BJ (cell line): ENCODE data around the gene TARS1.

- CAGE, long polyA plus RNA = no peak
- RRBS = no CpG with 5 or more reads among the region's 7 CpGs
Measured at GRCh38 chr5:32225317-32225852, 51.3 kb upstream of the GOLPH3 start.

- CAGE, long polyA plus RNA = no peak
- RRBS = no CpG with 5 or more reads among the region's 14 CpGs
Measured at GRCh38 chr5:32233421-32234642, 59.7 kb upstream of the GOLPH3 start.

DNA sequence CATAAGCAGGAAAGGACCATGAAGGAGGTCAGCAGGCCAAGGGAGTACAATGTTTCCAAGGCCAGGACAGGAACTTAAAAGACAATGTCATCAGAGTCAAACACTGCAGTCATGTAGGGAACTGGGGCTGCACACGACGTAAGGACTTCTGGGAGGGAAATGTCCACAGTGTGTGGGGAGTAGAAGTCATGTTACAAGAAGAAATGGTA lies 61.5 kb downstream of the MTMR12 start:
- CAGE, long polyA plus RNA = no peak
- RRBS = no CpG with 5 or more reads among the region's 2 CpGs

DNA sequence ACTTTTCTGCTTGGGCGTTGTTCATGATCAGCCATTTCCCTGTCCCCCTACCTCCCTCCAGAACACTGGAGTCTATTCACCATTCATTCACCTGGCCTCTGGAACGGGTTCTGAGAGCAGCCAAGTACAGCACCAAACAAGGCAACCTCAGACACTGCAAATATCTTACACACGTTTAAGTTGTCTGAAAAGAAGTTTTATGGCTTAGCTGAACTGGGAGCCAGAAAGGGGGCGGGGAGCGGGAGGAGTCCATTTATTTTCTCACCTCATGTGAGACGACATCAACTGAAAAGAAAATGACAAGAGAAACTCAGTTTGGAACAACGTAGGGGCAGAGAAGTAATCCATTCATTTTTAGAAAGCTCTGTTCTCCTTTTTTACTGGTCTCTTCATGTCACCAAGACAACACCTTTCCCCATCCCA lies 18.9 kb upstream of the MTMR12 start:
- CAGE, long polyA plus RNA = no peak
- RRBS = no CpG with 5 or more reads among the region's 7 CpGs

DNA sequence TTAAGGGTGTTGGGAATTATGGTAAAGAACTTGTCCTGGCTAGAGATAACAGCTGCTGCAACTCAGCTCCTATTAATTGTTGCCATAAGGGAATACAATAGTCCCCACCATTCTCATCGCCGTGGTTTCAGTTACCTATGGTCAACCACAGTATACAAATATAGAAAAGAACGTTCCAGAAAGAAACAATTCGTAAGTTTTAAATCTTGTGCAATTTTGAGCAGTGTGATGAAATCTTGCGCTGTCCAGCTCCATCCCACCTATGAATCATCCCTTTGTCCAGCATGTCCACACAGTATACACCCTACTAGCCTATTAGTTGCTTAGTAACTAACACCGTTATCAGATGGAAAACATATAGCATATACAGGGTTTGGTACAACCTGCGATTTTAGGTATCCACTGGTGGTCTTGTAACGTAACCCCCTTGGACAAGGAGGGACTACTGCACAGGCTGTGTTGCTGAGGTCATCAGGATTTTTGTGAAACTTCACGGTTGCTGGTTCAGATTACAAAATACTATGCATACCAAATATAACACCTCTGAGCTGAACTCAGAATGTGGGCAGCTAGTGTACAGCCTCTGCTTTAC lies 53.5 kb downstream of the ZFR start:
- CAGE, long polyA plus RNA = no peak
- RRBS = no CpG with 5 or more reads among the region's 9 CpGs

GRCh38 chr5:32522646-32523206 lies 62.6 kb upstream of the SUB1 start:
- CAGE, long polyA plus RNA = no peak
- RRBS = no CpG with 5 or more reads among the region's 24 CpGs

DNA sequence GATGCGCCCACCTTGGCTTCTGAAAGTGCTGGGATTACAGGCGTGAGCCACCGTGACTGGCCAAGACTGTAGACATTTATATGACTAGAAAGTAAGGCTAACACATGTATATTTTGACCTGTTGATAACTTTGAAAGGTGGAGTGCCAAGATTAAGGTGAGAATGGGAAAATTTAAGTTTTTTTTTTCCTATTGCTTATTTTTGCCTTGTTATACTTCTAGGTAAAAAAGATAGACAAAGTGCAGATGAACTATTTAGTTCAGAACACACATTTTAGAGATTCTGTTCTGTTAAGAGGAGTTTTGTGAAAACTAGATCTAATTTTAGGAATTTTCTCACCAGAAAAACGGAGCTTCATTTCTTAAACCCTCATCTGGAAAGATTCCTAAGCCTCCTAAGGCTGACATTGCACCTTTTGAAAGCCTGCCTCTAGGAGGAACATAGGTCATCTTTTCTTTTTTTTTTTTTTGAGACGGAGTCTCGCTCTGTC lies 7.9 kb downstream of the SUB1 start:
- CAGE, long polyA plus RNA = no peak
- RRBS = no CpG with 5 or more reads among the region's 6 CpGs

DNA sequence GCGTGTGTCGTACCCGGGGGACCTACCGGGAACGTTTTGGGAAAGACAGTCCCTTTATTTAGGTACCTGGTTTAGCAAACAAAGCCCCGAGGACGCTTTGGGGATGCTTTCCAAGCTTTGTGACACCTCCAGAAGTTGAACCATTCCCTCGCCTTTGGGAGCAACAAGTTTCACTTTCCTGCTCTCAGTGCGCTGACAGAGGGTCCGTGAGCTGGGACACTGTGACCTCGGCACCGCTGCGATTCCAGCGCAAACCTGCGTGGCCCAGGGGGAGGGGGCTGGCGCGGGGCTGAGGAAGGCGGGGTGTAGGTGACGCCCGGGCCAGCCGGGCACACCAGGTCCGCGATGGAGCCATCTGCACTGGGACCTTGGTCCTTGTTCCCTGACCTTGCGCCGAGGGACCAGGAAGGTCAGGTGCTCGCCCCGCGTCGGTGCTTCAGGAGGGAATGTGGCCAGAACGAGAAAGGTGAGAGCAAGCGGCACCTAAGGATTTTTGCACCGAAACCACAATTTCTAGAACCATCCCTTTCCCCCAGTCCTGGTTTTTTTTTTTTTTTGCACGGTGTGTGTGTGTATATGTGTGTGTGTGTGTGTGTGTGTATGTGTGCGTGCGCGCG lies 695 bp upstream of the NPR3 start:
- CAGE, long polyA plus RNA = start-site peak on the plus strand centred at position 328 of the sequence, 22 bp wide, 28 and 24 reads in 2 replicates
- RRBS = no CpG with 5 or more reads among the region's 37 CpGs

GRCh38 chr5:33291405-33291860 lies 149.3 kb upstream of the TARS1 start:
- CAGE, long polyA plus RNA = no peak
- RRBS = no CpG with 5 or more reads among the region's 1 CpG

DNA sequence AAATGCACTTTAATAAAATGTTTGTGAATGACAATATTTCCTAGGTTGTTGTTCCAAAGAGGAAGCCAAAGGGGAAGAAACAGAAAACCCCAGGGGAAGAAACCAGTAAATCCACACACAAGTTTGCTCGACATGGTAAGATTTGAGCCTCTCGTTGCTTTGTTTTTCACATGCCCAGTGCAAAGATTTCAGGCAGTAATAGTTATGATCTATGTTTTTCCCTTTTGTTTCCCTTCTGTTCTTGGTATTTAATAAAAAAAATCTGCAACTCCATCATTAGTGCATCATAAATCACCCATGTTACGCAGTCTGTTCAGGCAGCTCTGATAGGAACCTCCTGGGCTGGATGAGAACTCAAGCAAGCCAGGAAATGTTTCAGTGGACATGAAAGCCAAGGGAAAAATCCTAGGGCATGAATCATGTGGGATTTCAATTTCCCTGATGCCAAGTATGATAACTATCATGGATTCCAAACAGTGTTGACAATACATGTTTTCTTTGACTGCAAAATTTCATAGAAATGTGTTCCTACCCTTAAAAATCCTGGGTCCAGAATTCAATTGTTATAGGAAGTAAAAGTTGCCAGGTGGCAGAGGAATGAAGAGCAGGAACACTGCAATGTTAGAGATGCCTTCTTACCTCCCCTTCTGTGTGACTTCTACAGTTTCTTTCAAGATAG lies 119.8 kb upstream of the TARS1 start:
- CAGE, long polyA plus RNA = no peak
- RRBS = no CpG with 5 or more reads among the region's 3 CpGs

DNA sequence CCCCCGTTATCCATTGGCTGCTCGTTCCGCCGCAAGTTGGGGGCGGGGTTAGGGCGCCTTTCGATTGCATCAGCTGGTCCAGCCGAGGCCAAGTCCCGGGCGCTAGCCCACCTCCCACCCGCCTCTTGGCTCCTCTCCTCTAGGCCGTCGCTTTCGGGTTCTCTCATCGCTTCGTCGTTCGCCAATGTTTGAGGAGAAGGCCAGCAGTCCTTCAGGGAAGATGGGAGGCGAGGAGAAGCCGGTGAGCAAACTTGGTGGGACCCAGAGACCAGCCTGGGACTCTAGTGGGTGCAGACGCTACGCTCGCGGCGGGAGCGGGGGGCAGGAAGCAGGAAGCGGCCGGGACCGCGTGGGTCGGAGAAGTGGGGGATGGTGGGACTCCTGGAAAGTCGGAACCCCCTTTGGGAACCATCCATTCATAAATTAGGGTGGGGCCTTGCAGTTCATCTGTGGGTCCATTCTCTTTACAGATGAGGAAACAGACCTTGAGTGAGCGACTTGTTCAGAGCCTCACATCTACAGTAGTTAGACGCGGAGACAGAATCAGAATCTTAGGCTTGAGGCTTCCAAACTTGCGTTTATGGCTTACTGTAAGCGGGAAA lies at the start of gene TARS1:
TARS1 (plus strand) TSS at position 63 of the 602 bp plus-strand sequence.
- CAGE, long polyA plus RNA = start-site peak on the plus strand centred at position 126 of the sequence, 135 bp wide, 2,974 and 2,367 reads in 2 replicates
- RRBS = under 1% methylated on average over 6 of the region's 37 CpGs

- CAGE, long polyA plus RNA = no peak
- RRBS = no CpG with 5 or more reads among the region's 16 CpGs
Measured at GRCh38 chr5:34147741-34148086, 104.7 kb upstream of the C1QTNF3 start.

DNA sequence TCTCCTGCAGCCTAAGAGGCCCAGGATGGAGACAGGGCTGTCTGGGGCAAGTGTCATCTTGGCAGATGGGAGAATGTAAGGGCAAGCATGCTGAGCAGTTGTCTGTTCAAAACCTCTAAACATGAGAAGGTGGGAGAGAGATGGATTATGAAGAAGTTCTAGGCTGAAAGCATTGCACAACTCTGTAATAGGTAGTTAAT lies 244.5 kb upstream of the RAI14 start:
- CAGE, long polyA plus RNA = no peak

DNA sequence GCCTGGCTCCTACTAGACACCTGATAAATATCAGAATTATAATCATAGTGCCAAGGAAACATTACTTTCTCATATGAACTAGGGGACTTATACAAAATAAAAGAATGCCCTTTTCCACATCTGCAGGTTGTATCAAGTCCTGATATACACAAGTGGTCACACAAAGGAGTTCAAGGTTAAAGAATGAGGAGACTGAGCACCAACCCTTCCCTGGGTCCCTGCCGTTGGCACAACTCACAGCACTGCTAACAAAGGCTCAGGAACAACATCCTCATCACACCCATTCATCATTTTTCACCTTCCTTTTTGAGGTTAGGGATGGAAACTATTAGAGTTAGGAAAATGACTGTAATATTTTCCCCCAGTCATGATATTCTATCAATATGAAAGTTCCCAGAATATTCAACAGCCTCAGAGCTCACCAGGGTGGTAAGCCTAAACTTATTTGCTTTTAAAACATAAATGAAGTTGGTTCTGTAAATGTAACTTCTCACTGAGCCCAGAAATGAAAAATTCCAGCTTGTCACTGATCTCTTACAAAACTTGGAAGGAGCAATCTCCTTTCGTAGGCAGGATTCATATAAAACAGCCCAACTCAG lies 34.4 kb upstream of the RAI14 start:
- CAGE, long polyA plus RNA = no peak
- RRBS = no CpG with 5 or more reads among the region's 2 CpGs

DNA sequence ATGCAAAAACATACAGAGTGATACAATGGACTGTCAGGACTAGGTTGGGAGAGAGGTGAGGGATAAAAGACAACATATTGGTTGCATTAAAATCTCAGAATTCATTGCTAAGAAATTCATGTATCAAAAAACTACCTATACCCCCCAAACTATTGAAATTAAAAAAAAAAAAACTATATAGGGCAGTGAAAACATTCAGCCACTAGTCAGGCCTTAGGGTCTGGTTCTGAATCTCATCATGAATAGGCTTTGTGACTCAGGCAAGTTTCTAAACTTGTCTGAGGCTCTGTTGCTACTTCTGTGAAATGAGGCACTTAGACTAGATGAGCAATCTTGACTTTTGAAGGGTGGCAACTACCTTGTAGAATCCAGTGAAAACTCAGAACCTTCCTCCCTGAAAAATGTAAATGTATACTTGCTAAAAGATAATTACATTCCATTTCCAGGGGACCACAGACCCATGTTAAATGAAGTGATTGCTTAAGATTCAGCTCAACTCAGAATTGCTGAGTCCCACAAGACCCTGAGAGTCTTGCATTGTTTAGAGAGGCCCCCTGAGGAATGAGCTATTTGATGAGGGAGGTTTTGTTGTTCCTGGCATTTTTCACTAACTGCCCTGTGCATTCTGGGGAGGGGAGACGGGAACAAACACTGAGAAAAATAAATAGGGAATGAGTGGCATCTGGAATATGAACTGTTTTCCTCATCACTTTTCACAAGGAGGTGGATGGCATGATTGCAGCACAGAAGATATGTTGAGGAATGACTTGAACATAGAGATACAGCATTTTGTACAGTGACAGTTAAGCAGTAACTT lies 29.5 kb downstream of the RAI14 start:
- CAGE, long polyA plus RNA = no peak
- RRBS = no CpG with 5 or more reads among the region's 1 CpG

- CAGE, long polyA plus RNA = no peak
- RRBS = no CpG with 5 or more reads among the region's 8 CpGs
Measured at GRCh38 chr5:34686476-34687214, 30.5 kb downstream of the RAI14 start.

GRCh38 chr5:34914610-34915419 lies 489 bp downstream of the RAD1 start:
- CAGE, long polyA plus RNA = no peak
- RRBS = 2% methylated on average over 8 of the region's 44 CpGs

DNA sequence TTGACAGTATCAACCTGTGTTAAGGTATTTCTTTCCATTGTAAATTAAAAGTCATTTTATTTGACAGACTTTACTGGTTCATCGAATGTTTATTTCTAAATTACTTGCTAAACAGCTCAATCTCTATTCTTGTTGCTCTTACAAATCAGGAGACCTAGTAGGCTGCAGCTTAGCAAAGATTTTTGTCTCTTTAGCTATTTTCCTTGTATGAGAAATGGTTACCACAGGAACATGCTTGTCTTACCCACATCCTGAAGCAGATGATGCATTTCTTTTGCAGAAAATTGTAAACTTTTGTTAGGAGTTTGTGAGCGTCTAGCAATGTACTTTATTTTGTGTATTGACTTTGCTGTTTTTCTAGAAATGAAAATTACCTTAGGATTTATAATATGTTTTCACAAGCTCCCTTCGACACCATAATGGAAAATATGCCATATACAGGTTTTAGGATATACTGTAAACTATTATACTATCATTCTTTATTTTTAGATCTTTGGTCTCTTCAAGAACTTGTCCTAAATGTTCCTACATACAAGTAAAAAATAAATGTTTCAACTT lies 53.9 kb downstream of the SPEF2 start:
- CAGE, long polyA plus RNA = no peak
- RRBS = no CpG with 5 or more reads among the region's 3 CpGs

DNA sequence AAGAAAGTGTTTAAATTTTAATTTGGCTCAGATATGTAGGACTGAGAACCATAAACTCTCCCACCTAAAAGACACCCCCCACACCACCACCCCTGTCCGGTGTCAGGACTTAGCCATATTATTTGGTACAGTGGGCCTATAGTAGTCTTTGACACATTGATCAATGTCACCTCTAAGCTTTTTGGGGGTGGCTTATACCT lies 59.1 kb downstream of the SPEF2 start:
- CAGE, long polyA plus RNA = no peak
- RRBS = no CpG with 5 or more reads among the region's 1 CpG

GRCh38 chr5:35803100-35803582 lies 53.5 kb upstream of the IL7R start:
- CAGE, long polyA plus RNA = no peak
- RRBS = no CpG with 5 or more reads among the region's 4 CpGs